Mammary microvascular endothelial cell (primary cell): ENCODE measurements around a stretch of chr5.

DNA sequence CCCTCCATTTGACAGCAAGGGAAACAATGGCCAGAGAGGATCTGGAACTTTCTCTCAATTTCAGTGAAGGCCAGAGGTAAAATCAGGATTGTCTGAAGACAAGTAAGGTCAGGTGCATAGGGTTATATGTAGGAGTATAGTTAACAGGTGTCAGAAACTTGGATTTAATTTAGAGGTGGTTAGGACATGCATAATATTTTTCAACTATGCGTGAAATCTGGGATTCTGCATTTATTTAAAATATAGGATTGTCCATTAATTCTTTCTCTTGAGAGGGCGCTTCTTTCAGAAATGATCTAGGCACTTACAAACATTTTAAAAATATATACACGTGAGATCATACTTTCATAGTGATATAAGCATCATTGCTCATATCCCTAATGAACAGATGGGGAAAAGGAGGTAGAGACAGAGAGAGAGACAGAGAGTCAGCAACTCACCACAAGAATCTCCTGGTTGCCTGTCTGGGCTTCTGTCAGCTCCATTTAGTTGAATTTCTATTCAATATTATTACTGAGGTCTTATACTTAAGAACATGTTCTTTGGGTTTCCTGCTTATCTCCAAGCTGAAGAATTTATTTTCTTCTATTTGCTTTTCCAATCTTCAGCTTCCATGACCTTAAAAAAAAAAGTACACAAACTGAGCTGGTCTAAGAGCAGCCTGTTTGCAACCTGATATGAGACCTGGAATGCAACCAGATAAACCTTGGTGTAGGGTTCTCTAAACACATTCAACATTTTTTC is 51.4 kb upstream of the LIFR start:
- RAMPAGE, long total RNA = no peak

DNA sequence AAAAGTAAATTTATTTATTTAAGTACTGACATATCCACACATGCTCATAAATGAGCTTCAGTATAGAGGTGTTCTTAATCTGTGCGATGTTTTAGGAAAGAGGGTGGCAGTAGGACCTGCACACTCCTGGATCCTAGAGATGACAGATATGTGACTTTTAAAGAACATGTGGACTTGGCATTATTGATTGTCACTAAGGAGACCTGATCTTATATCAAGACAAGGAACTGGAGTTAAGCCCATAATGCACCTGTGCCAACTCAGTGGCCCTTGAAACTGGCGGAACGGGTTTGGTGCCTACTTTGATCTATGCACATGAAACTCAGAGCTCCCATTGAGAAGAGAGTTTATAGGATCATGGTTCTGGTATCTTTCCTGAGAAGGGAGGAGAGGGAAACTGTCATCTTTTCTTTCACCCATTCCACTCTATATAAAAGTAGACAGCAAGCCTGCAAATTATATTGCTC is 57.7 kb upstream of the LIFR start:
- RAMPAGE, long total RNA = no peak

GRCh38 chr5:38639360-38639983 is 83.0 kb upstream of the LIFR start:
- RAMPAGE, long total RNA = no peak

GRCh38 chr5:38825533-38825839 is 20.3 kb upstream of the OSMR start:
- RAMPAGE, long total RNA = no peak

DNA sequence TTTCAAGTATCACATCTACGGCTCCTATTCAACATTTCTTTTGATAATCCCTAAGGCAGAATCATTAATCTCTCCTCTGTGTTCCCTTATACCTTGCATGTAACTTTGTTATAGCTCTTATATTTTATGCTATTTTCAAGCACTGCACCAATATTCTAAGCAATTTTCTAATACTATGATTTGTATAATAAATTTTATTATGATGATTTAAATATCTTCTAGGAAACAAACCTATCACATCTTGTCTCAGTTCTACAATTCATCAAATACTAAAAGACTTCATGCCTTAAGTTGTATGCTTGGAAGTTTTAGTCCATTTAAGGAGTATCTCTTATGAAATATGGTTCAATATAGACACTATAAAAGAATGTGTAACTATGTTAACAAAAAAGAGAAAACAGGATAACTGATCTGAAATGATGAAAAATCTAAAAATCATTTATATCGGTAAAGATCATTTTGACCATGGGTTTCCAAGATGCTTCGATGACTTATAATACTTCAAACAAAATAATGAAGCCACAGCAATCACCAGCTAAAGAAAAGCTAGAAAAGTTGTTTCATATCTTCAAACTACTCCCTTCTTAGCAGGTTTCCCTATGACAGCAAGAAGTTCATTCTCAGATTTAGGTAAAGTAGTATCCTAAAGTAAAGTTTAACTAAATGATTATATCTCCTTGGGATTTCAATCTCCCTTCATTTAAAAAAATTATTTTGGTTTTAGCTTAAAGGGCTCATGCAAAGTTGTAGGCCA is 110.9 kb downstream of the OSMR start:
- RAMPAGE, long total RNA = no peak

GRCh38 chr5:39065510-39066349 is 8.5 kb downstream of the RICTOR start:
- RAMPAGE, long total RNA = no peak

DNA sequence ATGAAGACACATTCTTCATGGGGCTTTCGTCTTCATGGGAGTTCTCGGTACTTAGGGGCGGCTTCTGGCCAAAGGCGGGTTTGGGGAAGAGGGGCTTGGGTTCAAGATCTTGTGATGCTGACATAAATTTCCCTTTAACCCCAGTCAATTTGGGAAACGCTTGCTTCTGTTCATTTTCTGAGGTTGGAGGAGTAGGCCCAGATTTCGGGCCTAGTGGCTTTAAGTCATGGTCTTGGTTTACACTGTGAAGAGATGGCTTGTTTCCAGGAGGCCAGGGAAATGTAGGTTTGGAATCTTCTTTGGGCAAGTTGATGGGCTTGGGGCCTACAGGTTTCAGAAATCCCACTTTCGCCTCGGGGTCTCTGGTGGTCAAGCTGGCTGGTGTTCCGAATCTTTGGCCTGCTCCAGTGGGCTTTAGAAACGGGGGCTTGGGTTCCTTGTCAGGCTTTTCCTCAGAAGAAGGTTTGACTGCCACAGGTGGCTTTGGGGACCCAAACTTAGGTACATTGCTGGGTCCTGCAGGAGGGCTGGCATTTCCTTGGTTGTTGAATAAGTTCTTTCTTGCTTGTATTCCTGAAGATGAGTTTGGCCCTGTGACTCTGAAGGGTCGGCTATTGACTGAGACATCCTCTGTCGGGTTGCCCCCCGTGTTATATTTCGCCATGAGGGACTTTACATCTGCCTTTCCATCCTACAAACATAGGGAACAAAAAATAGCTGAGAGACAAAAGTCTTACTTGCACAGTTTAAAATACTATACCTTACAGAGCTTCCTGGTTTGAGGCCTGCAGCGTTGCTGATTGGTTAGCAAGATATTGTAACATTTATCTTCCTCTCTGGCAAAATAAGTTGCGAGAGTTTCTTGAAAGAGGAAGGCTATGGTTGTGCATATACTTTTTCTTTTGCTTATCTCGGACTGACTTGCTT is 16.8 kb downstream of the FYB1 start:
- RAMPAGE, long total RNA = no peak

DNA sequence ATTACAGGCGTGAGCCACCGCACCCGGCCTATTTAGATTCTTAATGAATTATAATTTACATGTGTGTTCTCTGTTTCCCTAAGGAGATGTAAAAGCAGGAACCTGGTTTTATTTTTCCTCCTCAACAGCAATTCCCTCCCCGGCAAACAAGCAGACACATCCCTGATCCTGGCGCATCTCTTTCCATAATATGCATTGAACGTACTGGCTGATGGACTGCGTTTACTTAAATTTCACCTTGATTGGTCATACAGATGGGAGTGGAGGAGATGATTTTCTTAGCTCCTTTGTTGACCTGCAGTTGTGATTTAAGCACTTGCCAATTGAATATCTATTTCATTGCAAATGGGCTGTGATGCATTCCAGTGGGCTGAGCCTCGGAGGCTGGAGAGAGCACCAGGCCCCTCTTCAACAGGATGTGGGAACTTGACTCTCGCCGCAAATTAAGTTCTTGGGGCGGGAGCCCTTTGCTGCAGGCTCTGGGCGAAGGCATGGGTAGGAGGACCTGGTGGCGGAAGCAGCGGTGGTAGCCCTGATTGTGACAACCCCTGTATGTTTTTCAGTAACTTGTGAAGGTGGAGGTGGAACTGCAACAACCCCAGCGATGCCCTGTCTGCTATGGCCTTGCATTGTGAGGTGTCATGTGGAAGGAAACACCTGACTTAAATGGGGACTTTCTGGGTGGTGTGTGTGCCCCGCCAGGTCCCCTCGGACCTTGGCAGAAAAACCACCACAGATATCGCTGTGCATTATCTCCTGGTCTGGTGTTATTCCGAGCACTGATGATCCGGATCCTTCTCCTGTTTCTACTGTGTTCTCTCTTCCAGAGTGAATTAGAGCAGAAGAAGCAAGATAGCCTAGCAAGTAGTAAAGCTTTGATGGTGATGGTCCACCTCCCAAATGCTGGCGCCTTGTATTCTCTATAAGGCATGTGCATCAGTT is 9.5 kb downstream of the FYB1 start:
- RAMPAGE, long total RNA = no peak

DNA sequence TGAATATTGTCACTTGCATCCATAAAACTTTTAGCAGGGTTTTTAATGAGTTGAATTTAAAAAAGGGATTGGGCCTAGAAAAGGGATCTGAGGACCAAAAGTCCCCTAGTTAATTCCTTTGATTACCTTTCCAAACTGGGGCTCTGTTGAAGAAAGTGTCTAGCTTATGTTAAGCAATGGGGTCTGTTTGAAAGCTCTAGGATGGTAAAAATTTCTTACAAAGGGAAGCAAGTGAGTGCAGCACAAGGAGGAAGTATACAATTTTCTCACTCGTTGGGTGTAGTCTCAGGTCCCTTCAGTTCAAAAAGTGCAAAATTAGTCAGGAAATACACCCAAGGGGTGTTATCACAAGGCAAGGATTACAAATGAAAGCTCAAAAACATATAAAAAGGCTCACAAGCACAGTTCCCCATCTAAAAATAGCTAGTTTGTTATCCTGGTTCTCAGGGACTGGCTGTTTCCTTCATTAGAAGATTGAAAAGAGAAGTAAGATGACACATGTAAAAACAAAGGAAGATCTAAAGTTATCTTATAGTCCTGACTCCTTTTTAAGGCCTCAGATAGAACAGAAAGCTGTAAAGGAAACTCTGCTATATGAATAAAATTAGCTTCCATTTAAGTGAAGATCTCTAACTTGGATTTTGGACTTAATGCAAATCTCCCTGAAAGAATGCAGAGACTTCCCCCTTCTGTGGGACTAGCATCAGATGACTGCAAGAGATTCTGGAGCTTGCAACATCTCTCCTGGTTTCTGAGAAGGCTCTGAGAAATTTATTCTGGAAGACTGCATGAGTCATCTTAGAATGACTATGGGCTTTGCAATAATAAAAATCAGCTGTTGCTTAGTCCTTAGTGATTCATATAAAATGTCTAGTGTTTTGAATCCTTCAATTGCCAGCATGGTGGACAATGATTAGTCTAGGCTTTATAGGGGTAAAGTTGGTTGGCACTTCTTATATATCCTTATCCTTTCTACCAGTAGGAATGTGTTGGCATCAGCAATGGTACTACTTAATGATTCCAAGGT is 25.5 kb downstream of the DAB2 start:
- RAMPAGE, long total RNA = no peak

DNA sequence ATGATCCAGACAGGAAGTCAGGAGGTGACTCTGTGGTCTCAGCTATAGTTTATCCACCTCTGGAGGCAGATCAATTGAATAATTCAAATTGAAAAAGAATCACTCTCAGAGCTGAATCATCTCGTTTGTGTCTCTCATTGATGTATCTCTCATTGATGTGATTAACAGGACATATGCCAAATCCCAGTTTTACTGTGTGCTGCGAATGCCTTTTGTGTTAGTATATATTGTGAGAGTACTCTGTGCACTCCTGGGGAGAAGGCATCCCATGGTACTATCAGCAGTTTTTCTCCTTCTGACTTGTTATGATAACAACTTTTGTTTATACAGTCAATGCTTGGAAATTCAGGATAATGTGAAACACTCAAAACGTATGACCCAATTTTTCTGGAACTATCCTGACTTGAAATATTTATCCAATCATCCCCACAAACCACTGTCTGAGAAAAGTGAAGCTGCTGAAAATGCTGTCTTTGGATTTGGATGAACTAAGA is 48.5 kb upstream of the DAB2 start:
- RAMPAGE, long total RNA = no peak

- RAMPAGE, long total RNA = no peak
These were observed 100.9 kb upstream of the DAB2 start for GRCh38 chr5:39525705-39526130.

DNA sequence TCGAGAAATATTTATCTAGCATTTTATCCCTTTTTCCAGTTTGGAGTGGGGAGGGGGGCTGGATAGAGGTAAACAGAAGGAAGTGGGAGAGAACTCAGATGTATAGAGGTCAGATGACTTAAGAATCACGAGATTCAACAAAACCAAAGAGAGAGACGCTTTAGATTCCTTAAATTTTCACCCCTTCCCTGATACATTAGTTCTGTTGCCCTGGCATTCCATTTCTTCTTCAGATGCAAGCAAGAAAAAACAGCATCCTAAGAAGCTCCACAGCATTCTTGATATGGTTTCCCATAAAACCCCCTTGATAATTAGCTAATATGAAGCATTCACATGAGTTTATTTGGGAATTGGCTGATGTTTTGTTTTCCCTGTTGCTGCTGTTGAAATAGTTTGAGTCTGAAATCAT is 335.8 kb upstream of the DAB2 start:
- RAMPAGE, long total RNA = no peak

DNA sequence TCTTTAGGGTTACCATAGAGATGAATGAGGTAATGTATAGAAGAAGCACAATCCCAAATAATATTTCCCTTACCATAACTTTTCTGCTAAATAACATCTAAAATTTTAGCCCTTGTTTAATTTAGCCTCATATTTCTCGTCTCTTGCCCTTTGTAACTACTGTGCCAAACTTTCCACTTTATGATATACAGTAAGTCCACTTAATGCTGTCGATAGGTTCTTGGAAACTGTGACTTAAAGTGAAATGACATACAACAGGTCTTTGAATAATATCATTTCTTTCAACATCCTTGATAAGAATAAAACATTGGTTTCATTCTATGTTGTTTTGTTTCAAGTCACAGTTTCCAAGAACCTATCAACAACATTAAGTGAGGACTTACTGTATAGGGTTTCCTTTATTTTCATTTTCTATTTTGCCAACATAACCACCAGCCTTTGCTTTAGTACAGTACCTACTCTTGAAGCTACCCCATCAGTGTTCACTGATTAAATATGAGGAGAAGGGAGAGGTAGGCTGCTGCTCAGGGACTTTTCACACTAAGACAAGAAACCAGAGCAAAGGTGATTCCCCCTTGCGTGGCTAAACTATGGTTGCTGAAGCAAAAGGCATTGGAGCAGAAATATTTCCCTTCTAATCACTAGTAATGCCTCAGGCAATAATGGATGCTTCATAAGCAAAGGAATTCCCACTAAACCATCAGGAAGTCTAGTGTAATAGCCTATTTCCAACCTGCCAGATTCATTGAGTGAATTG is 295.6 kb upstream of the PTGER4 start:
- RAMPAGE, long total RNA = no peak

GRCh38 chr5:40391602-40392124 is 288.1 kb upstream of the PTGER4 start:
- RAMPAGE, long total RNA = no peak

GRCh38 chr5:40437231-40438120 is 242.2 kb upstream of the PTGER4 start:
- RAMPAGE, long total RNA = no peak

- RAMPAGE, long total RNA = no peak
These were observed 231 bp downstream of the PTGER4 start for GRCh38 chr5:40680045-40680246.

- RAMPAGE, long total RNA = no peak
These were observed 4.8 kb downstream of the PTGER4 start for GRCh38 chr5:40684419-40685042.

DNA sequence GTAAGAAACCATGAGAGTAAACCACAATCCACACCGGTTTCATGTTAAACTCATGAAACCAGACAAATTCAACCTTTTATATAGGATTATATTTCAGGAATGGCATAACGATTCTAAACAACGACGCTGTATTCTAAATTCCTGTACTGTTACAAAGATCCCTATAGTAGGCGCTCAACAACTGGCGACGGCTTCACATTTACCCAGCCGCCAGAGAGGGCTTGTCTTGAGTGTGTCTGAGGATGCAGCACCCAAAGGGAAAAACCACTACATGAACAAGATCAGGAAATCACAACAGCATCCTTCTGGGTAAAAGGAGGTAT is 806 bp downstream of the TTC33 start:
- RAMPAGE, long total RNA = no peak

DNA sequence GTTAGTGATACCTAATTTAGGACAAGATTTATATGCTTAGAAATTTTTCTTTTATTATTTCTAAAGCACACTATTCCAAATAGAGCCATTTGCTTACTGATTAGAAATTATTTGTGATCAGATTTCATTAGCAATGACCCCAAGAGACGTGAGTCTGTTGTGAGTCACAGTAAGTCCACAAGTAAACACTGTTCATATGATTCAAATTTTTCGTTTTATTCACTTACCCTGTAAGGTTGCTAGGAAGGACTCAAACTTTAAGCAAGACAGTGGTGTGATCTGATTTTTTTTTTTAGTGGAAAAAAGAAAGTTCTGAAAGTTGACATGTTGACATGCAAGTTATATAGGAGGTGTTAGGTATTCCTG is 1.2 kb downstream of the CARD6 start:
- RAMPAGE, long total RNA = no peak

DNA sequence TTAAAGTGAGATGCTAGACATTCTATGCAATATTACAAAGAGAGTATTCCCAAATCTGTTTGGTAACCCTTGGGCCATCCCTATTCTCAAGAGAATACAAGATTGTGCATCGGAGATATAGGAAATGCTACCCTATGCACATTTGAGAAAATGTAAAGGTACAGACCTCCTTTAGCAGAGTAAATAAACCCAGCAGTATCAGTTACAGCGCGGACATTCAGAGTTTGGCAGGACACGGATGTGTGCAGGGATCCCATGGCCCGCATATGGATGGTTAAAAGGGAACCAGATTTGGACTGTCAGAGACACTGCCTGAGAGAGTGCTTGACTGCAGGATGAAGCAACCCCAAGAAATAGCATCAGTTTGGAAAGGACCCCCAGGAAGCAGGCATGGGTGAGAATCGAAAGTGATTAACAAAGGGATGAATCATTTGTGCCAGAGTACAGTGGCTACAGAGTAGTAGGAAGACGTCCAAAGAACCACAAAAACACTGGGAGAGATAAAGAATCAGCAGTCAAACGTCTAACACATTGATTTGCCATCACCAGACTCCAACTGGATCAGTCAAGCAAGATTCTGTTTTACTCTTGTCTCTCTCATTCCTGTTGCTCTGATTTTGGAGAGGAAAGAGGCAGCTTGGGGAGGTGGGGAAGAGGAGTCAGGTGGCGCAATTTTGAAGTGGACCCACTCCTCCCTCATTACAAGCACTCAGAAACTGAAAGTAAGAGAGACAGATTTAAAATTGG is 5.5 kb downstream of the C7 start:
- RAMPAGE, long total RNA = no peak